BE2C (cell line): ENCODE measurements around the gene STMND1.

DNA sequence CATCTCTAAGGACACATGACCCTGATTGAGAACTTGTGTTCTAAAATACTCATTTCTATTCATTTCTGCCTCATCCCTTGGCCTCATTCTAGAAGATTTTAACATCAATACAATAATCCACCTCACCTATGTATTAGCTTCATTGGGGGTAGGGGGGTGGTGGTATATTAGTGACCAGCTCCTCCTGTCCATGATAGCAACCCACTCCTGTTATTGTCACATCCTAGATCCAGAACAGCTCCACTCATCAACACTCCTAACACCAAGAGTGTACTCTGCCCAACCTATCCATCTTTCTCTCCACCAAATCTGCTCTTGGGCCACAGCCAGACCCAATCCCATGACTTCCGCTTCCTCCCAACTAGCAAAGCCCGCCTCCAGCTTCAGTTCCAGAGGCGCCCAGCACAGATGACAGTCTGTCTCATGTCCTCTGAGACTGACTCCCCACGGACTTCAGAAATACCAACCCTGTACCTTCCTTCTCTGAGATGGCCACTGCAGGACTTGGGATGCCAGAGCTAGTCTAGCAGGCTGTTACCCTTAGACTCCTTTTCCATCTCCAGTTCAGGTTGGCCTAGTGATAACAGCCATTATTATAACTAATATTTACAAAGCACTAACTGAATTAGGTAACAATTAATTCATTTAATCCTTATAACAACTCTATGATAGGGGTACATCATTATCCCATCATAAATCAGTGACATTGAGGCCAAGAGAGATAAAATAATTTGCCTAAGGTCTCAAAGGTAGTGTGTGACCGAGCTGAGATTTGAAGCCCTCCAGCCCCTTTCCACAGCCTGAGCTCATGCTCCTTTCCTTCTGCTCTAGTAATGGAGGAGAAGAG, 48.5 kb downstream of the DTNBP1 start:
- RRBS, result no CpG with 5 or more reads among the region's 5 CpGs

GRCh38 chr6:15691699-15691898, 28.8 kb upstream of the DTNBP1 start:
- RRBS, result no CpG with 5 or more reads among the region's 7 CpGs

GRCh38 chr6:16137699-16139073, 9.3 kb downstream of the MYLIP start:
- RRBS, result no CpG with 5 or more reads among the region's 8 CpGs

GRCh38 chr6:16249776-16250166, 11.4 kb downstream of the GMPR start:
- RRBS, result 88% methylated on average over 2 of the region's 4 CpGs

DNA sequence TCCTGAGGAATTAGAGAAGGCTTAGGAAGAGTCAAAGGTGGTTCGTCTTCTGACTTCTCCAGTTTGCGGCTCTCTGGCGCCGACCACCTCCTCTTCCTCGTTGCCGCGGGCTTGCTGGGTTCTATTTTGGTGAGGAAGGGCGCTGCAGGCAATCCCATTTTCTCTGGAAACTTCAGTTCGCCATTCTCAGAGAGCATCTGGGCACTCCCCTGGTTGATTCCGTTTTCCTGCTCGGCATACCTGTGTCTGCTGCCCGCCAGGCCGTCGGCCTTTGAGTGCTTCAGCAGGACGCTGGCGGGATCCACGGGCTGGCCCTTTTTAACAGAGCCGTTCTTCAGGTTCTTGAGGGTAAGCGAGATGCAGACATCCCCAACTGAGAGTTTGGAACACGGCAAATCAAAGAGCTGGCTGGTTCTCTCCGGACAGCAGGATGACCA, 68.0 kb downstream of the GMPR start:
- RRBS, result no CpG with 5 or more reads among the region's 21 CpGs

DNA sequence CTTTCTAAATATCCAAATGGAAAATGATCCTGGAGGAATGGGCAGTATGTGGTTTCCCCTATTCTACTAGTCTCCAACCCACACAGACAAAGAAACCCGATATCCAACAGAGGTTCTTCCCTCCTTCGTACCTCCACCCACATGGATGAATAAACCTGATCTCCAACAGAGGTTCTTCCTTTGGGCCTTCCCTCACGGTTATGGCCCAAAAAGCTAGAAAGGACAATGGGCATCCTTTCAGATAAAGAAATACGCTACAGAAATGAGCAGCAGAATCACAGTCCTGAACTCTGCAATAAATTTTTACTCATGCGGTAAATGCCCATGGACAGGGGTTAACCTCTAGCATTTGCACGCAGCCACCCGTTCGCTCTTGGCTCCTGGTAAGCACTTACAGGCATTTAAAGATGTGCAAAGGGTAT, 130.8 kb downstream of the GMPR start:
- RRBS, result no CpG with 5 or more reads among the region's 8 CpGs

GRCh38 chr6:16413297-16413996, 175.1 kb downstream of the GMPR start:
- RRBS, result no CpG with 5 or more reads among the region's 6 CpGs

- RRBS, result no CpG with 5 or more reads among the region's 10 CpGs
These were observed 224.6 kb downstream of the GMPR start for GRCh38 chr6:16462616-16463658.

DNA sequence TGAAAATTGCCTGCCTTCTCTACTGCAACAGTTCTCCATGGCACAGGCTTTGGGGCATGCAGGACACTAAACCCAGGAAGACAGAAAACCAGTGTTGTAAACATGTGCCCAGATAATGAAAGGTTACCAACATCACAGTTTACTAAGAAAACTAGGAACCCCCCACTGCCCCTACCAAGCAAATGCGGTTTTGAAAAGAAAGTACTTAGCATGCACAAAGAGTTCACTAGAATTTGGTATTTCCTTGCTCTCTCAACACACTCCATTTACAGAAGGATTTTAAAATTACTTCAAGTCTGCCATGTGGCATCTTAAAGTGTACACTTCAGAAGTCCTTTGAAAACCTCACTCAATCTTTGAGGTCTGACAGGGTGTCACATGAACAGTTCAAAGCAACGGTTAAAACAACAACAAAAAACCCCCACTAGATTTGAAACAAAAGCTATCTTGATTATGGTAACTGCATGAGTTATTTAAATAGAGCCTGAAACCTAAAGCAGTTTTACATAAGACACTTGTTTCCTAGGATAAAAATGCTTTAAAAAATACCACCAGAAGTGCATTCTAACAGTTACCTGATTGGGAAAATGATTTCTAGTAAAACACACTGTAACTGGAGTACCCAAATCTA, 245.1 kb downstream of the GMPR start:
- RRBS, result no CpG with 5 or more reads among the region's 2 CpGs

DNA sequence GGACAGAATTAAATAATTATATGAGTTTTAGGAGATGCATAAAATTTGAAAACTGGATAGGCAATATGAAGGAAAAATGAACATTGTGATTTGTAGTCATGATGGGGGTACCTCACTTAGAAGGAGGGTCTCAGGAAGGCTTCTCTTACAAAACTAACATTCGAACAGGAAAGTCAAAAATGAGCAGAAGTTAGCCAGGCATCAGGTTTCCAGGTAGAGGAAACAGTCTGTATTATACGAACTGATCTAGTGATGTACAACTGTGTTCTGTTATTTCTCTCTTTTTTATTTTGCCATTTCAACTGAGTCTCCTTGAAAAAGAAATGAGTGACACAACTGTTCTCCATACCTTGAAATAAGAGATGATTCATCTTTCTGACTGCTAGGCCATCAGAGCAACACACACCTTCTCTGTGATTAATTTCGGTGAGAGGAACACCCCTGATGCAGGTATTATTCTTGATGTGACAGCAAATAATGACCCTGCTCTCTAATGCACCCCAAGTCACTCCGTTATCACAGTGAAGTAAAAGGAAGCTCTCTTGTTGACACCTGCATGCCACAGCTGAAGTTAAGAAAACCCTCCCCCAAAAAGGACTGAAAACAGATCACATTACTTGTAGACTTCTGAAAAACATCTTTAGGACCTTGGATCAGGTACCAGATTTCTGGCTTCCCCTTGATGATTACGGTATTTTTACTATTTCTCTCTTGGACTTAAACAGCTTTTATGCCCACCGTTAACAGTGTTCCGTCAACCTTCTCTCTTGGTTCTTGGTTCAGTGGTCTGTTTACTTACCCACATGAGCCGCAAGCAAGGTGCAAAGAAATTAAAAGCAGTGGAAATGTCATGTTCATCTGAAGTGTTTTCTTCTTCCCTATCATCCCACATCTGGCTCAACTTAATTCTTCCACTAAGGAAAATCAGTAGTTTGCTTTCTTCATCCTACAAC, 249.6 kb downstream of the GMPR start:
- RRBS, result no CpG with 5 or more reads among the region's 8 CpGs

GRCh38 chr6:16504578-16504987, 256.7 kb downstream of the ATXN1 start:
- RRBS, result no CpG with 5 or more reads among the region's 5 CpGs

DNA sequence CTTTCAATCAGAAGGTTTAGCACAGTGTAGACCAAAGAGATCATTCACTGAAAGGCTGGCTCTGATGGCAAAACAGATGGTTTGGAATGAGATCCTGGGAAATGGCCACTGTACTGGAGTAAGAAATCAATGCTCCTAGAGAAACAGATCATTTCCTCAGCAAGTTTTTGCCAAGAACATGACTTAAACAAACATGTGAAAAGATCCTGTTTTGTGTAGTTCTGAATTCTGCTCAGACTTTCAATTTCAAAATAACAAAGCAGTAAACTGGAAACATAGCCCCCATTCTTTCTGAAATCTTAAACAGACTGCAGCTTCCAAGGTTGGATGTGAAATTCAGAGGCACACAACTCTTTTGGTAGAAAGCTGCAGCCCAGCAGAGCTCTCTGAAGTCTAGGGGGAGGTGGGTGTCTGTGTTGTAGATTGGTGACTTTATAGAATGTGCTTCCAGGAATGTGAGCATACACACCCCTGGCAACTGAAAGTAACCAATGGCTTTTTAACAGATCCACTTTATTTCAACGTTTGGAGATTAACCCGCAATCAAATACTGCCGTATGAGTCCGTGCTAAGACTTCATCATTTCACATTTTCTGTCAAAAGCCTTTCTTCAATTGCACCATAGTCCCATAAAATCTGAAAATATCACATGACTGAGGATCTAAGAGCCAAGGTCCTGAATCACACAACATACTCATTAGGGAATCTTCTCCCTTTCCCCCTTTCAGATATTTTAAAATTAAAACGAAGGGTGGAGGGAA, 86.4 kb downstream of the ATXN1 start:
- RRBS, result no CpG with 5 or more reads among the region's 5 CpGs

DNA sequence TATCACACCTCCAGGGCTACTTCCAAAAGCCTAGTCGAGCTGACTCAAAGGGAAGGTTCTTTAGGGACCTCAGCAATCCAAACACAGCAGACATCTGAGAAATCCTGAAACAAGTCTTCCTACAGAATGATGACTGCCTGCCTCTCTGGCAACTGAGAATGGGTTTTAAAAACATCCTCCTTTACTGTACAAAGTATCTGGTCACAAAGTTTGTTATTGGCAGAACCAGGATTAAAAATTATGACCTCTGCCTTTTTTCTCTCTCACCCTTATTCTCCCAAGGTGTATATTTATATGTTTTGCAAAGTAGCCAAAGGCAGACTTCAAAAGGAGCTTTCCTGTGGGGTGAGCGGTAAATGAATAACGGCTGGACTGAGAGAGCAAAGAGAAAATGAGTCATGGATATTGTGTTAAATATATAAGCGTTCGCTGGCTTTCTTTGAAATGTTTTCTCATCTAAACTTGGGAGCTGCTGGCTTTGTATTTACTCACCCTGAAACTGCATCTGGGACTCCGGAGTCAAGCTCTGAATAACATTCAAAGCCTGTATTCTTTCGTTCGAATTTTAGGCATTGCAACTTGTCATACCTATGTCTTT, 32.2 kb downstream of the ATXN1 start:
- RRBS, result no CpG with 5 or more reads among the region's 8 CpGs

- RRBS, result no CpG with 5 or more reads among the region's 6 CpGs
These were observed 2.8 kb downstream of the ATXN1 start for GRCh38 chr6:16758362-16758930.

- RRBS, result 1% methylated on average over 12 of the region's 46 CpGs
These were observed 1.2 kb upstream of the ATXN1 start for GRCh38 chr6:16762223-16763081.

DNA sequence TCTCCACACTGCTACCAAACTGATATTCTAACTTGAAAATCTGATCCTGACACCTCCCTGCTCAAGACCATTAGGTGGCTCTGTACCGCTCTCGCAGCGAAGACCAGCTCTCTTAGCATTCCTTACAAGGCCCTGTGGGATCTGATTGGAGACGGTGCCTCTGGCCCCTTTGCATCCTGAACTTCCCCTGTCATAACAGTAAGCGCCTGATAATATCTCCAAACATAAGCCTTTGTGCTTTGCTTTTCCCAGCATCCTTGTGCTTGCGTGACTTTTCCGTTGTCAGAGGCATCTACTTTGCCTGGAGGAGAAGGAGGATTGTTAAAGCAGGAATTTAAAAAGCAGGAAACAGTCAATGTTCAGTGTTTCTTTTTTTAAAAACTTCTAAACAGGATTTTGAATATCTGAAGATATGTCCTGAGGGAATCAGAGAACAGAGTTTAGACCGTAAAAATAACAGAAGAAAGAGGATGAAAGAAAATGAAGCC, 89.3 kb upstream of the STMND1 start:
- RRBS, result no CpG with 5 or more reads among the region's 8 CpGs

DNA sequence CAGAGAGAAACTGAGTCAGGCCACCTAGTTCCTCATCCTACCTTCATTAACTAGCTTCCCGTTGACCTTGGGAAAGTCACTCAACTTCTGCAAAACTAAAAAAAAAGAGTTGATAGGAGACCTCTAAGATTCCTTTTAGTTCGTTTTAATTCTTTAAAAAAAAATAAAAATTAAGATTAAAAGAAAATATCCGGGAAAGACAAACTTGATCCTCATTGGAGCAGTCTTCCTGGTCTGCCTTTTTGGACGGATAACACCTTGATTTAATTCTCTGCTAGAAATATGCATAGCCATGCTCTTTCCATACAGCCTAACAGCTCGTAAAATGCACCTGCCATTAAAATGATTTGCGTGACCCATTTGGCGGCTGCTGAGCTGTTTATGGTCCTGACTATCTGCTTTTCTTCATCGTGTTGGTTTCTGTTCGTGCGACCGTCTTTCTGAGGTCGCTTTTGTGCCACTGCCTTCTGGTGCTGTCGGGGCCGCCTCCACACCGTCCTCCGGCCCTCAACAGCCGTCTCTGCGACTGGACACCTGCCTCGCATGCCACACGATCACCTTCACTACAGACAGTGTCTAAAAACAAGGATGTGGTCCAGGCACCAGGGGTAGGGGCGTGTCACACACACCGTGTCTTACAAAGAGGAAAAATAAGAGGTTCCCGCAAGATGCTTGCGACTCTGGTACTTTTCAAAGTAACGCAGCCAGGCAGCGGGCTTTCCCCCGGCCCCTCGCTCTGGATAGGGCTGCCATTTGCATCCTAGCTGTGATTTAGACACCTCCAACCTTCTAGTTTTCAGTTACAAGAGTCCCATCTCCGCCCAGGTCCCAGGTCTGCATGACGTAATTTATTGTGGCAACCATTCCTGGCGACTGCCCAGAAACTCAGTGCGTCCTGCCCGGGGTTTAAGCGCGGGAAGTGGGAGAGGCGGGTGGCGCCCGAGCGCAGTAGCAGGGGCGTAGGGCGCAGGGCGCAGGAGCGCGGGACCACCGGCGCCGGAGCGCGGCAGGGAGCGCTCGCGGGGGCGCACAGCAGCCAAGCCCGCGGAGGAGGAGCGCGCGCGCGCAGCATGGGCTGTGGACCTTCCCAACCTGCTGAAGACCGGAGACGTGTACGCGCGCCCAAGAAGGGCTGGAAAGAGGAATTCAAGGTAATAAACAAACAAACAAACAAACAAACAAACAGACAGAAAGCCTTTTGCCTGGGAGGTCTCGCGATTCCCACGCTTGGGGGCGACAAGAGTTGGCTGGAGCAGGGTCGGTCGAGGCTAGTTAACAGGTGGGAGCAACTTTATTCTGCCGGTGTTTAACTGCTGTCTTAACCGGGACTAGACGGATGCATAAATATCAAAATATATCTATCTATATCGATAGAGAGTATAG, at the start of gene STMND1:
TSS of gene STMND1 (plus strand) at position 863 of the 1,383 bp plus-strand sequence.
- RRBS, result 4% methylated on average over 18 of the region's 75 CpGs

DNA sequence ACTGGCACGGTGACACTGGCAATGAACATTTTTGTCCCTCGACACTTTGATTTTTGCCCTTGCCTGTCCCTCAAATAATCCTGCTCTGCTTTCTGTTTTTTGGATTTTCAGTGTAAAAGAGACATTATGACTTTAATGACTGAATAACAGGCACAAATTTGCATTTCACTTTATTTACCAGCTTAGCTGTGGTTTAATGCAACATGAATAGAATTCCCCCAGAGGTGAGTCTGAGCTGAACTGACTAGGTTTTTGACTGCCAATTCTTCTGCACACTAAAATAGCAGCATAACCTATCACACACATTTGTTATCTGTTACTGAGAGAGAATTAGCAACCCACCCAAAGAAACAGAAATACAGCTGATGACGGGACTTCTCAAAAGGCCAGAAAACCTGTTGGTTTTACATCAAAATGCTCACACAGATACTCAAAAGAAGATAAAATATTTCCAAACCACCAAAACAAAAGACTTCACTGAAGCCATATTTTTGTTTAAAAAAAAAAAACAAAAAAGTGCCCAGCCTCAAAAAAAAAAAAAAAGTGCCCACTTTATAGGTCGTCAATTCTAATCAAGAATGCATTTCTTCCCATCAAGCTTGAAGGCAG, 3.8 kb upstream of the RBM24 start:
- RRBS, result no CpG with 5 or more reads among the region's 4 CpGs

GRCh38 chr6:17278652-17279086, 2.5 kb upstream of the RBM24 start:
- RRBS, result no CpG with 5 or more reads among the region's 8 CpGs